AG09309 (cell line): ENCODE results near the gene FAM216B.

GRCh38 chr13:41008262-41008757, 10.8 kb downstream of the ELF1 start:
- RRBS, result no CpG with 5 or more reads among the region's 2 CpGs

DNA sequence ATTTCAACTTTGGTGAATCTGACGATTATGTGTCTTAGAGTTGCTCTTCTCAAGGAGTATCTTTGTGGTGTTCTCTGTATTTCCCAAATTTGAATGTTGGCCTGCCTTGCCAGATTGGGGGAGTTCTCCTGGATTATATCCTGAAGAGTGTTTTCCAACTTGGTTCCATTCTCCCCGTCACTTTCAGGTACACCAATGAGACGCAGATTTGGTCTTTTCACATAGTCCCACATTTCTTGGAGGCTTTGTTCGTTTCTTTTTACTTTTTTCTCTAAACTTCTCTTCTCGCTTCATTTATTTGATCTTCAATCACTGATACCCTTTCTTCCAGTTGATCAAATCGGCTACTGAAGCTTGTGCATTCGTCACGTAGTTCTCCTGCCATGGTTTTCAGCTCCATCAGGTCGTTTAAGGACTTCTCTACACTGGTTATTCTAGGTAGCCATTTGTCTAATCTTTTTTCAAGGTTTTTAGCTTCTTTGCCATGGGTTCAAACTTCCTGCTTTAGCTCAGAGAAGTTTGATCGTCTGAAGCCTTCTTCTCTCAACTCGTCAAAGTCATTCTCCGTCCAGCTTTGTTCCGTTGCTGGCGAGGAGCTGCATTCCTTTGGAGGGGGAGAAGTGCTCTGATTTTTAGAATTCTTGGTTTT, 14.5 kb upstream of the WBP4 start:
- RRBS, result no CpG with 5 or more reads among the region's 14 CpGs

GRCh38 chr13:41047378-41048200, 13.7 kb upstream of the WBP4 start:
- RRBS, result no CpG with 5 or more reads among the region's 9 CpGs

GRCh38 chr13:41048968-41050065, 12.0 kb upstream of the WBP4 start:
- RRBS, result no CpG with 5 or more reads among the region's 4 CpGs

DNA sequence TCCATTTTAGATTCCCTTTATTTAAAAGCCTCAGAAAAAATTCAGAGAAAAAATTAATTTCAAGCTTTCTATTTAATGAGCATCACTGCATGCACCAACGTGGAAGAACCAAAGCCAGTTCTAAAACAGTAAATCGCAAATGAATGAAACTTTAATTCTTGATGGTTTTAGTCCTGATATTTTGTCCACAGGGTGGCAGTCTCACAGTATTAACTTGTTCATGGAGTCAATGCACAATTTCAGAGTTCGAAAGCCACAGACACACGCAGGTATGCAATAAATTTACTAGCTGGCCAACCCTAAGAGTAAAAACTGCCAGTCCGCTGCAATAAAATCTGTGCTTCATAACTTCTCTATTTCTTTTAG, 7.1 kb upstream of the WBP4 start:
- RRBS, result no CpG with 5 or more reads among the region's 5 CpGs

- RRBS, result no CpG with 5 or more reads among the region's 4 CpGs
Observed at GRCh38 chr13:41383518-41384200, 72.6 kb downstream of the NAA16 start.

GRCh38 chr13:41455740-41456143, 1.6 kb upstream of the RGCC start:
- RRBS, result no CpG with 5 or more reads among the region's 17 CpGs

DNA sequence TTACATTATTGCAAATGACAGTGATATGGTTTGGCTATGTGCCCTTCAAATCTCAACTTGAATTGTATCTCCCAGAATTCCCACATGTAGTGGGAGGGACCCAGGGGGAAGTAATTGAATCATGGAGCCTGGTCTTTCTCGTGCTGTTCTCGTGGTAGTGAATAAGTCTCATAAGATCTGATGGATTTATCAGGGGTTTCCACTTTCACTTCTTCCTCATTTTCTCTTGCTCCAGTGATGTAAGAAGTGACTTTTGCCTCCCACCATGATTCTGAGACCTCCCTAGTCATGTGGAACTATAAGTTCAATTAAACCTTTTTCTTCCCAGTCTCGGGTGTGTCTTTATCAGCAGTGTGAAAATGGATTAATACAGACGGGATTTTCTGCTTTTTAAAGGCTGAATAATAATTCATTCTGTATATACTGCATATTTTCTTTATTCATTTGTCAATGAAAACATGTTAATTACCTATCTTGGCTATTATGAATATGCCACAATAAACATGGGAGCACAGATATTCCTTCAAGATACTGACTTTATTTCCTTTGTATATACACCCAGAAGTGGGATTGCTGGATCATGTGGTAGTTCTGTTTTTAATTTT, 109.4 kb downstream of the VWA8 start:
- RRBS, result no CpG with 5 or more reads among the region's 4 CpGs

DNA sequence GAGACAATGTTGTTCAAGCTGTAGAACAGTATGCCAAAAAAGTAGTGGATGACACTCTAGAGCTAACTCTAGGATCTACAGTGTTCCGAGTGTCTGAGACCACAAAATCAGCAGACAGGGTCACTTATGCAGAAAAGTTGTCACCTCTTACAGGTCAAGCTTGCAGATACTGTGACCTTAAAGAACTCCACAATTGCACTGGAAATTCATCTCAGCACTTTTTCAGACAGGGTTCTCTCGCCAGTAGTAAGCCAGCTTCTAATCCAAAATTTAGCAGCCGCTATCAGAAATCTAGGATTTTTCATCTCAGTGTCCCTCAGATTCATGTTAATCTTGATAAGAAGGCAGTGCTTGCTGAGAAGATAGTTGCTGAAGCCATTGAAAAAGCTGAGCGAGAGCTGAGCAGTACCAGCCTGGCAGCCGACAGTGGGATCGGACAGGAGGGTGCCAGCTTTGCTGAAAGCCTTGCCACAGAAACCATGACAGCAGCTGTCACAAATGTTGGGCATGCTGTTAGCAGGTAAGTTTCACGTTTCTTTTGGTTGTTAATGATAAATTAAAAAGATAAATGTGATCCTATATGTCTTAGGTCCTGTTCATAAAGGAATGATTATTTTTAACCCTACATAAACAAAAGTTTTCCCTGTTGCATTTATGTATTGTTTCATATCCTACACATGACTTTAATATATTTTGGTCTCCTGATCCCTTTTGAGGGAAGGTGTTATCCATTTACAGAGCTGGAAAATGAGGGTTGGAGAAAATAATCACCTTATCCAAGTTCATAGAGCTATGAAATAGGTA, 31.6 kb downstream of the AKAP11 start:
- RRBS, result no CpG with 5 or more reads among the region's 7 CpGs

GRCh38 chr13:42308221-42308699, 36.3 kb downstream of the AKAP11 start:
- RRBS, result no CpG with 5 or more reads among the region's 3 CpGs

DNA sequence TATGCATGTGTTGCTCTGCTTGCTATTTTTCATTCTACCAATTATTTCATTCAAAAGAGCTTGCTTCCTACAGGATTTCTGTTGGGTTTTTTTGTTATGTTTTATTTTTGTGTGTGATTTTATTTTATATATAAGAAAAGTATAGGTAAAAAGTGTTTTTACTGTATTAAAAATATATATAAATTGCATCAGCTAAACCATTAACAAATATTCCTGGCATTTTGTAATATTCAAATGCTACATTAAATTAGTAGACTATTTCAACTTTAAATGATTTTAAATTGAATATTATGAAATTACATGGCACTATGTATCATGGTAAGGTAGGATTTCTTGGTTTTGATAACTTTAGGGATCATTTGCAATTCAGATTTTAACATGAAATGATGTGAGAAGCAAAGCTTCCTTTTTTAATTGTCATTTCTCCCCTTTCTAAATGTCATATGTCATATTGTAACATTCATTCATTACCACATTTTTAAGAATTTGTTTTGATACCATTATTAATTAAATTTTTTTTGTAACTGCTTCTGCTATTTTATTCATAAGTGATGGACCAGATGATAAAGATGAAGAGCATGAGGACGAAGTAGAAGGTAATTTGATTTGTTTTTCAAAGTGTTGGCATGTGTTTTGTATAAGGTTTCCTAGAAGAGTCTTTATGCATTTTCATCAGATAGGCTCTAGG, 41.5 kb downstream of the AKAP11 start:
- RRBS, result no CpG with 5 or more reads among the region's 1 CpG

- RRBS, result no CpG with 5 or more reads among the region's 29 CpGs
Observed at GRCh38 chr13:42574889-42575346, 966 bp downstream of the TNFSF11 start.

DNA sequence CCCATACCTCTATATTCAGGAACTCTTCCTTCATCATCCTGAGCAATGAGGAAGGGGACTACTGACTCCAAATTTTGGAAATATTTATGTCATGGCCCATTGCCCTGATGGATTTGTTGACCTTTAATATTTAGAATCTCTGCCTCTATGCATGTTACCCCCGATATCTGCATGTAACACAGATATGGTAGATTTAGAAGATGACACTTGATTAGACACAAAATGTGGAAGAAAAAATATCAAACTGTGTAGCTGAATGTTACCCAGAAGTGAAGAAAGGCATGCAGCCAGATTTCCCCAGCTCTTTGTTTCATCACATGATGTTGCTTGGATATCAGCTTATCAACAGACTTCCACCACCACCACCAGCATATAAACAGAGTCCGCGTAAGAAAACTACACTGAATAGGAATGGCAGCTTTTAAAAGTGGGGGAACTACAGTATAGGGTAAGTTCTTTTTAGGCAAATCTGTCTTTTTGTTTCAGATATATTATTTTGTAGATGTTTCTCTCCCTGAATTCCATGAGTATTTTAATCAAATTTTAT, at the start of gene FAM216B:
Gene FAM216B, plus strand, starts transcription at position 368 of the 547 bp plus-strand sequence.
- RRBS, result no CpG with 5 or more reads among the region's 3 CpGs

- RRBS, result no CpG with 5 or more reads among the region's 6 CpGs
Observed at GRCh38 chr13:42963227-42964006, 28.6 kb downstream of the EPSTI1 start.

DNA sequence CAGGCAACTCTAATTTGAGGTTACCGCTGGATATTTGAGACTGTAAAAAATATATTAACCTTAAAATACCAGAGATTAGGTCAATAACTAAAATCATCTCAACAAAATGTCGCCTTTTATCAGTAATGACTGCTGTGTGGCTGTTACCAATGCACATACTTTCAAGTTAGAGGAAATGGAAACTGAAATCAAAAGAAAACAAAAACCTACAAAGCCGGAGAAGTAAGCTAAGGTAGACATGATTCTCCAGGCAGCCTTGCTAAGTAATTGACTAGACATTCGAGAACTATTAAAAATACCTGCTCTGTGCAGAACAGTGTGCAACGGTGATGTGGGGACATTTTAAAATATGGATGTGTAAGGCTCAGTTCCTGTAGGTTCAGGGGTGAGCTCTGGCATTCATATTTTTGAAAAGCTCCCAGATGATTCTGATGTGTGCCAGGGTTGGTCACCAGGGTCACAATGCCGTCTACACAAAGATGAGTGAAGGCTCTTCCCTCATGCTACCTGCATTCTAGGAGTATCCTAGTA, 575 bp upstream of the EPSTI1 start:
- RRBS, result no CpG with 5 or more reads among the region's 6 CpGs

- RRBS, result no CpG with 5 or more reads among the region's 1 CpG
Observed at GRCh38 chr13:43058056-43058723, 34.8 kb downstream of the DNAJC15 start.

GRCh38 chr13:43298324-43298781, 275.0 kb downstream of the DNAJC15 start:
- RRBS, result no CpG with 5 or more reads among the region's 6 CpGs

DNA sequence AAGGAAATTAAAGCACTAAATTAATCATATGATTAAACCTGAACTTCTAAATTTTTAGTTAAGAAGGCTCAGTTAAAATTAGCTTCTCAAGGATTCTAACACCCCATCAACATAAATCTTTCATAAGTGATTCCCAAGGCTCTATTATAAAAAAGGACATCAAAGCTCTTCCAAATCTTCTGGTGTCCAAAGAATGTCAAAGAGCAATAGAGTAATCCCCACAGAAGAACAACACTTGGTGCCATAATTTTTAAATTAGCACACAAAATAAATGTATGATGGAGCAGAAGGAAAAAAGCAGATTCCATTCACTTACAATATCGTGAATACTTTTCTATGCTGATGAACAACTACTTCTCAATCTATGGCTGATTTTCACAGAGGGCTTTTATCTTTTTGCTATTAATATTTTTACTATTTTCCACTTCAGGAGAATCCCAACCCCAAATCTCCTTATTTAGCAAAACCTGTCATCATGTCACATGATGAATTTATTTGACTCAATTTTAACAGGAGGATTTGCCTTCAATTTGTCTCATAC, 304.2 kb downstream of the DNAJC15 start:
- RRBS, result no CpG with 5 or more reads among the region's 1 CpG

DNA sequence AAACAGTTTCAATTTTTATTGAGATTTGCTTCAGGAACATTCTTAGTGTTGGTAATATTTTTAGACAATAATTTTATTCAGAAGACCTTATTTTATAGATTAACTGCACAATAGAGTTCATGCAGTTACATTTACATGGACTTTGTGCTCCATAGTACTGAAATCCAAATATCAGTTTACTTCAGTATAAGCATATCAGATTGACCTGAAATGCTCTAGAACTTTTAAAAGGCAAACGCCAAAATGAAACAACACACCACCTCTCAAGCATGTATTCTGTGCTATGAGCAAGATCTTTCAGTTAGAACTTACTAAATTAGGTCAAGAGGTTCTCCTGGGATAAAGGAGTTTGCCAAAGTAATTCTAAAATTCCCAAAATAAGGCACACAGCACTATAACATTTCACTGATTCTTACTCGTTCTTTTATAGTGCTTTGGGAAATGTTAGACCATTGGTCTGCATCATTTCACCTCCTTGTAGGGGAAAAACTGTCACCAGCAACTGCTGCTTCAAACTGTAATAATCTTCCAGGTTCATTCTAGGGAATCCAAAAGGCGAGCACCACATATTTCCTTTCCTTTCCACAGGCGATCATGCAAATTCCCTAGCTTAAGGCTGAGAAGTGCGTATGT, 275.4 kb downstream of the ENOX1 start:
- RRBS, result no CpG with 5 or more reads among the region's 5 CpGs